Measurements from ENCODE around the genes SEL1L3 and CCKAR.

GRCh38 chr4:24192158-24192648, 302.4 kb upstream of the PPARGC1A start:
- PRO-cap = no peak

DNA sequence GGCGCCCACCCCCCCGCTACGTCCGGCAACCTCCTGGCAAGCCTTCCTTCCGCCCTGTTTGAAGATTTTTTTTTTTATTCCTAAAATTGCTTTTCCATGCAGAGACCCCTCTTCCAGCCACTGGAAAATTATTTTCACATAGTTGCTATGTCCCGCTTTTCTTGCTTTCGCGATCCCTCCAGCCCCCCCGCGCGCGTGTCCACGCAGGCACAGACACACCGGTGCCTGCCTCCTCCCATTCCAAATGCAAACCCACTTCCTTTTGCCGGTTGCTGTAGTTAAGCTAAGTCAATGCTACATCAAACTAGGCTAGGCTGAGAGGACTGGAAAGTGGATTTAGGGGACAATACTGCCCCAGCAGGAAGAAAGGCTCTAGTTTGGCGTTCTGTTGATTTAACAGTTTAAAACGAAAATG, 111.1 kb downstream of the DHX15 start:
- PRO-cap = unidirectional peak, minus-strand start at position 246 of the sequence

GRCh38 chr4:24524211-24524689, 60.1 kb downstream of the DHX15 start:
- PRO-cap = no peak

- PRO-cap = no peak
Observed at GRCh38 chr4:24798235-24798434, 2.8 kb downstream of the SOD3 start.

- PRO-cap = no peak
Observed at GRCh38 chr4:24819694-24820179, 24.4 kb downstream of the SOD3 start.

DNA sequence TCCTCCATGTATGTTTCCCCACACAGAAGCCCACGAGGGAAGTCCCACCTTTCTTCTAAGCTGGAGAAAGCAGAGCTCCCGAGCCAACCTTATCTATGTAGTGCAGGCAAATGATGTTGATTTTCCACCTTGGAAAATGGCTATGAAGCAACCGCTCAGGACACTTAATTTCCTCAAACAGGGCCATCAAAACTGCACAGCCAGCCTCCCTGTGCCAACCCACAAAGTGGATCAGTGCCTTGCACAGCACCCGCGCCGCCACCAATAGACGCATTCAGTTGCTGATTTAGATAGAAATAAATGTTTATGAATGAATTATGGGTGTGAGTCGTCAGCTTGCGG, 46.9 kb downstream of the SOD3 start:
- PRO-cap = no peak

- PRO-cap = no peak
Observed at GRCh38 chr4:24843981-24844548, 48.7 kb downstream of the SOD3 start.

DNA sequence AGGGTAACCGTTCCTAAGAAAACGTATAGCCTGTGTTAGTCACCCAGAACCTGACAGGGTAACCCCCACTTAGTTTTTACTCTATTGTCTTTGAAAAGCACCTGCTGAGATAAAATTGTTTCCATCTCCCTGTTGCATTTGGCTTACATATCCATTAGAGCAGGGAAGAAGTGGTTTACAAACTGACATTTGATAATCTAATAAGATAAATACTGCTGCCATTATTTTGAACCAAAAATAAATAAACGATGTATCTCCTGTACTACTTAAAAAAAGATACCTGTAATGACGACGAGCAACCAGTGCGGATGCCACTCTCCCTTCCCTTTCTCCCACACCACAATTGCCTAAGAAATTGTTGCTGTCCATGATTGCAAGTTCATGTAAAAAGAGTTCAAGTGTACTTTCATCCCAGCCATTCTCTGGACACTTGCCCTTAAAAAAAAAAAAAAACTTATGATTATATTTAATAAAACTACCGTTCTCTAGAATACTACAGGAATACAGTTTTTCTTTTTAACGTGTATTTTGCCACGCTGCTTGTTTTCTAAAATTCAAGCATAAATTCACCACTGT, 1.5 kb downstream of the SEPSECS start:
- PRO-cap = no peak

GRCh38 chr4:25373145-25373490, 3.9 kb upstream of the ANAPC4 start:
- PRO-cap = no peak

GRCh38 chr4:25397944-25398883, 21.2 kb downstream of the ANAPC4 start:
- PRO-cap = no peak

DNA sequence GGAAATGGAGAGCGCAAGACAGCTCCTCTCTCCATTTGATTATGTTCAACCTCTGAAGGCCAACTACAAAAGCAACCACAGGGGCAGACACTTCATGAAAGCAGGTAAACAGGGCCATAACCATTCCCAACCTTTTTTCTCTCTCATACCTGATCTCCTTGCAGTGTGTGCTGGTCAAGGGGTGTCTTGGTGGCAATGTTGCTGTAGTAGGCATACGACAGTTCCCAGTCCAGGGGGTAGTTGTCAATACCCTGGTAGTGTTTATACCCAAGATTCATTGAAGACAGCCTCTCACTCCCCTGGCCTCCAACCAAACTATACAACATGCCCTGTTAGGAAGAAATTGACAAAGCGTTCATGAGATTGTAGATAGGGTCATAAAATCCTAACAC, 60.7 kb downstream of the SEL1L3 start:
- PRO-cap = no peak

DNA sequence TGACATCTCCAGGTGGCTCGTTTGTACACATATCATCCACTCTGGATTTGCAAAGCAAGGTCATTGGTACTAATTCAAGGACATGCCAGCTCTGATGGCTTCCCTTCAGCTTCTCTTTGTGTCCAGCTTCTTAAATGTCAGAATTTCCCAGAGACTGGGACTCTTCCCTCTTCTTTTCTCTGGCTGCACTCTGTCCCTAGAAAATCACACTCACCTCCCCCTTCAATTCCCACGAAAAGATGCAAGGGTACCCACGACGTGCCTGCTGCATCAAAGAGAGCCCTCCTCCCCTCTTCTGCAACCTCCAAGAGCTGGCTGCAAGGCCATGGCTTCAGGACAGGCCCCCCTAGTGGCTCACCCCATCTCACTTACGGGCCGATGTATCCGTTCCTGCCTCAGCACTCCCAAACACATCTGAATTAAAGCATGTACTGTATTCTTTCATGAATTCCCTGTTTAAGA, 42.7 kb downstream of the SEL1L3 start:
- PRO-cap = no peak

- PRO-cap = bidirectional peak, plus-strand start at chr4:25862928, minus-strand start at chr4:25862988
Observed at GRCh38 chr4:25862646-25863405, at the start of gene SEL1L3. SEL1L3 (minus strand) TSS chr4:25862988.

DNA sequence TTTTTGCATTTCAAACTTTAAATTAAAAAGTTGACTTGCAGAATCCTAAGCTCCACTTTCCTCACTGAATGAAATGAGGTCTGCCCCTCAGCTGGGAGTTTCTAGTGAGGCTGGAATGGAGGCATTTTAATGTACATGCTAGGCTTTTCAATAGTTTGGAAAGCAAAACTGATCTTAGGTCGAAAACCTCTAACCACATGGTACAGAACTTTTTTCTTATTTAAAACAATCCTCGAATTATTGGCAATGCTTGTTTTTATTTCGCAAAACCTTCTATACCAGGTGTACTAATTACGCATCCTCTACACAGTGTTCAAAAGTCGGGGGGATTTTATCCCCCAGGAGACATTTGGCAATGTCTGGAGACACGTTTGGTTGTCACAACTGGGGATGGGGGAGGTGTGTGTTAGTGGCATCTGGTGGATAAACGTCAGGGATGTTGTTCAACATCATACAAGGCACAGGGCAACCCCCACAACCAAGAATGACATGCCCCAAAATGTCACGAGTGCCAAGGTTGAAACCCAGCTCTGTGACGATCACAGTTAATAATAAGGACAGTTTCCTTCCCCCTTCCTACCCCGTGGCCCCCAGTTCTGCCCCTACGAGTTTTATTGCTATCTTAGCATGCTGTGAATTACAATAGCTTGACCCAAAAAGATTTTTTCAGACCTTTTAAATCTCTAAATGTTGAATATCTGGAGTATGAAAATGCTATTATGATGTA, 15.8 kb upstream of the SEL1L3 start:
- PRO-cap = no peak

DNA sequence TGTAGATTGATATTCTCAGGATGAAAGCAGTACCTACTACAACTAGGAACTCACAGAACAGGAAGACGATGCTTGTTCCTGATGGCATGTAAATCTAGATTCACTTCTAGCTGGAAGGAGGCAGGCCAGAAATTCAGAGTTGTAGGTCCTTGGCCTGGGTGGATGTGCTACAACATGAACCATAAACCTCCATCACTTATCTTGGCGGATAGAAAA, 9.3 kb upstream of the SMIM20 start:
- PRO-cap = no peak

- PRO-cap = no peak
Observed at GRCh38 chr4:25912915-25913929, 798 bp upstream of the SMIM20 start.

DNA sequence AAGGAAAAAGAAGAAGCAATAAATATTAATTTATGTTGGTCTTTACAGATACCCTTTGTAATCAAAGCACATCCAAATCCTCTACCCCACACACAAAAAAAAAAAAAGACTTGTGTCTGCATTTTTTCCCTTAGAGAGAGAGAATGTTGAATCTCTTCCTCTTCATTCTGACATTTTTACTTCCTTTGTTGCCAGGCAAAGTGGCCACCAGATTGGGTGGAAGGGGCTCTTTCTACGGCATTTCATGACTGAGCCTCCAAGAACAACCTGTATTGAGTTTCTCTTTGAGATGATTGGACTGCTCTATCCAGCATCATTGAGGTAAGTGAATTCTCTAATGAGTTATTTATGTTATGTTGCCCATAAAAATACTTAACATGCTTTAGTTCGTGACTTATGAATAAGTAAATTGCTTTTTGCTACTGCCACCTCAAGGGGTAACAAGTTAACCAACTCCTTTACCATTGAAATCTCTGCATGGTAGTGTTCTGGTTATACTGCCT, 157.5 kb upstream of the RBPJ start:
- PRO-cap = no peak

DNA sequence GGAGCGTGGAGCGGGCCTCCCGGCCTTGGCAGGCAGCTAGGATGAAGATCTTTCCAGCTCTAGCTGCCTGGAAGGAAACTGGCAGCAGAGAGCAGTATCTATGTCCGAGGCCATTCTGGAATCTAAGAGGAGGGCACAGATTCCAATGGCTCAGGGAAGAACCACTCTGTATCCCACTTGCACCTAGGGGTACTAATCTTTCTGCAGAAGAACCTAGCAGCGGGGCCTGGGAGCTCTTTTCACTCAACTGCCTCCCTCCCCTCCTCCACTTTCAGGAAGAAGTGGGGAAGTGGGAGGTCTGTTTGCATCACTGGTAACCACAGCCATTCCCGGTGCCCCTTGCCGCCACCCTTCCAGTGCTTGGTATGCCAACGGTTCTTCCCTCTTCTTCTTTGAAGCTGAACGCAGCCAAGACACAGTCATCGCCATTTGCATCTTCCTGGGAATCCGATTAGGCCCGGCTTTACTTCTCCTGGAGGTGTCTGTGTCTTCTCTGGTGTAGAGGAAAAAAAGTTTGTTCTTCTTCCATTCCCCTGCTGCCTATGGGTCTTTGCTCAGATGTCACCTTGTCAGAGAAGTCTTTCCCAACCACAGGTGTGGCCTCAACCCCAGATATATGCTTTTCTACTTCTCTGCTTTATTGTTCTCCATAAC, 47.2 kb upstream of the RBPJ start:
- PRO-cap = no peak

DNA sequence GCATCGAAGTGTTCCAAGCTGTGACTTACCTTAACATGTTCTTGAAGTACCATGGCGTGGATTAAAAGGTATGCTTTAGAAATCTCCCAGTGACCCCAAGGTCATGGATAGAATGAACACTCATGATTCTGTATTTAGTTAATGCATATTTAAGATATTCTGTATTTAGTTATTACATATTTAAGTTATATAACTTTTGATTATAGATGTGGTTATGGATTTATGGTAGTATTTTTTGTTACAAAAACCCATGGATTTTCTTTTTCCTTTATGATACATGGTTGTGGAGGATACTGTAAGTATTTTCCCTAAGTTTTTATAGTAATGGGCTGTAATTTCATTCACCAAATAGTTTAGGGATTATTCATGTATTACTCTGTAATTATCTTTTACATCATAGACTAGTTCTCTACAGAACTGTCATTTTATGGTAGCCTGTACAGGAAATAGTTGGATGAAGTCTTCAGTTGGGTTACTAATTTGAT, 41.8 kb downstream of the RBPJ start:
- PRO-cap = unidirectional peak, plus-strand start at position 273 of the sequence

DNA sequence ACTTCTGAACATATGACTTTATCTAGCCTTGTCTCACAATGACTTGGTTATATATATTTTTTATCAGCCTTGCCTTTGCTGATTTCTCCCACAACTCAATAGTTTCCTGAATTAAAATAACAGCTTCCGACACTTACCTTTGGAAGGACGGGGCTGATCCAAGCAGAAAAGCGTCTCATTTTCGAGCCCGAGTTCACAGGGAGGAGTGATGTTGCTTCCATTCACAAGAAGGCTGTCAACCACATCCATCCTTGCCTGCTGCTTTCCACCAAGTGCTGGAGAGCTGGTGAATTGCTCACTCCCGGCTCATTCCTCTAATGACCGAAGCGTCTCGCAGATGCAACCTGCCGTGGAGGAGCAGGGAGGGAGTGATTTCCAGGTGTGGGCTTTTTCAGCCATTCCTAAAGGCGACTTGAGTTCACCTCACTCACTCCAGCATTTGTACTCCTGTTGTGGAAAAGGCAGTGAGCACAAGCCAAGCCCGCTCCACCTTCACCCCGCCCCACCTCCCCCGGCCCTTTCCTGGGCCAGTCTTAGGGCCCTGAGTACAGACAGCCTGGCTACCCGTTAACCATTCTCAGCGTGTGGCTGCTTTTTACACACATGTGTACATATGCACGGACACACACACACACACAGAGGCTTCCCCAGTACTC, at the start of gene CCKAR:
Gene CCKAR (minus strand): TSS at position 466 of the 656 bp plus-strand sequence.
- PRO-cap = no peak